HTERT-HM (cell line): ENCODE data around the gene FMN2.

DNA sequence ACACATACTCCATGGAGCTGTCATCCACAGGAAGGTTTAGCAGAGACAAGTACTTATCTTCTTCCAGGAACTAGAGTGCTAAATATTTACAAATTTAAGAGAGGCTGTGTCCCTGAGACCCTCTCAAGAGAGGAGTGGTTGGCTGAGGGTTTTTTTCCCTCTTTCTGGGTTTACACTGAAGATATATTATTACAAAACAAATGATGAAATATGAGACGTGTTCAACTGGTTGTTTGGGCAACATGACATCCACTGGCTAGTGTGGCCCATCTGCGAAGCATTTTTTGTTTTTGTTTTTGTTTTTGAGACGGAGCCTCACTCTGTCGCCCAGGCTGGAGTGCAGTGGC lies 25.9 kb upstream of the NID1 start:
- RRBS, result no CpG with 5 or more reads among the region's 4 CpGs

DNA sequence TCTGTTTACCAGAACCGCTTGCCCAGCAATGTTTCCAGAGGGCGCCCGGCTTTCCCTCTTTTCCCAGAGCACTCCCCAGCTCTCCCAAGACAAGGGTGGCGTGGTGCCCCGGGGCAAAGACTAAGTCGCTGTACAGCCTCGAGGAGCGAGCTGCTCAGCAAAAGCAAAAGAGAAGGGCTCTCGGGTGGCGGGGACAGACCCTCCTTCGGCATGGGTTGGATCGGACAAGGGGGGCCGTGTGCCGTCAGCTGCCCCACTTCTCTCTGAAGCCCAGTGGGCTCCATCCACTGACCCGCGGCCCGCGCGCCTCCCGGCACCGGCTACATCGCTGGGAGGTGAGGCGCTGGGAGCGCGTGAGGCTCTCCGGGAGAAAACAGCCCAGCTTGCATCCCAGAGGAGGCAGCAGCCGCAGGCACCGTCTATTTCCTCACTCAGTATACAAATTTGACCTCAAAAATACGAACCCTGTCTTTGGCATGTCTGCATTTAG lies 934 bp upstream of the GPR137B start:
- RRBS, result 2% methylated on average over 9 of the region's 29 CpGs

GRCh38 chr1:236164131-236164830 lies 21.9 kb downstream of the GPR137B start:
- RRBS, result 94% methylated on average over 1 of the region's 8 CpGs

- RRBS, result no CpG with 5 or more reads among the region's 2 CpGs
These were observed 64.3 kb downstream of the GPR137B start for GRCh38 chr1:236206746-236207021.

GRCh38 chr1:236395771-236396266 lies 1.7 kb downstream of the EDARADD start:
- RRBS, result no CpG with 5 or more reads among the region's 33 CpGs

- RRBS, result no CpG with 5 or more reads among the region's 3 CpGs
These were observed 6.5 kb upstream of the LGALS8 start for GRCh38 chr1:236517309-236517740.

- RRBS, result no CpG with 5 or more reads among the region's 25 CpGs
These were observed 19.7 kb downstream of the LGALS8 start for GRCh38 chr1:236543232-236544170.

GRCh38 chr1:236742865-236743177 lies 52.3 kb upstream of the MTR start:
- RRBS, result no CpG with 5 or more reads among the region's 6 CpGs

DNA sequence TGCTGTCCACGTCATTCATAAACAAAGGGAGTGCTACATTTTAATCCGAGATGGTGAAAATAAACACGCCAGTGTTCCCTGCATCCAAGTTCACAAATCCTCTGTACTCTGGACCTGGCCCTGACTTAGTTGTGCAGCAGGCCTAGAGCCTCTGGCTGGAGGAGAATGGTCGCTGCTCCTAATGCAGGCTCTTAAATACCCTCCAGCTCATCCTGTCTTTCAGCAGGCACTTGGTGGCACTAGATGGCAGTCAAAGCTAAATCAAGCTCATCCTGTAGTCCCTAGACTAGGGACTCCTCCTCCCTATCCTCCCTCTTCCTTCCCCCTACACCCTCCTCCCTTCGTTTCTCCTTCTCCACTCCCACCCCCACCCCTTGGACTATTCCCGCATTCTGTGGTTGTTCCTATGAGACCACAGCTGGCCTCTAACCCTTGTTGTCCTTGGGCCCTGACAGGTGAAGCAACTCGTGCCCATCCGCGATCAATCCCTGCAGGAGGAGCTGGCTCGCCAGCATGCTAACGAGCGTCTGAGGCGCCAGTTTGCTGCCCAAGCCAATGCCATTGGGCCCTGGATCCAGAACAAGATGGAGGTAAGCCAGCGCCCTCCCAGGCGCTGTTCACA lies 41.5 kb upstream of the MTR start:
- RRBS, result no CpG with 5 or more reads among the region's 15 CpGs

DNA sequence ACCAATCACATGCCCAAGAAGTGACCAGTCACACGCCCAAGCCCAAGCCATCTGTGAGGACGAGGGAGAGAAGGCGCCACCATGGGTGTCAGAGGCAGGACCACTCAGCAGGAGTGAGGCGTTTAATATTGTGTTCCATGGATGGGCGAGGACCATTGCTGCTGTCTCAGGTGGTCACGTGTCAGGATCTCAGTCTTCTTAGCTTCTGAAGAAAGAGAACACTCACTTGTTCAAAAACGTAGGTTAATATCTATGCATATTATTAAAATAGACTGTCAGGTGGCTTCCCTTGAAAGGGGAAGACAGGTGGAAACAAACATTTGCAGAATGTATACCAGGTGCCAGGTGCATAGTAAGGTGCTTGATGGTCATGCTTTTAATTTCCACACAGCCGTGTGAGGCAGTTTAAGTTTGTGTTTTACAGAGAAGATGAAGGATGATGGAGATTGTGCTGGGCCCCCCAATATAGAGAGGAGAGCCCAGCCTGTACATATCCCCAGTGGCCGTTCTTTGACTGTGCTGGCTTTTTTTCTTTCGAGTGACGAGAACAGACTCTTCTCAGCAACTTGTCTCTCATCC lies 96.4 kb downstream of the MTR start:
- RRBS, result no CpG with 5 or more reads among the region's 11 CpGs

- RRBS, result no CpG with 5 or more reads among the region's 9 CpGs
These were observed 197.3 kb downstream of the RYR2 start for GRCh38 chr1:237239090-237239898.

DNA sequence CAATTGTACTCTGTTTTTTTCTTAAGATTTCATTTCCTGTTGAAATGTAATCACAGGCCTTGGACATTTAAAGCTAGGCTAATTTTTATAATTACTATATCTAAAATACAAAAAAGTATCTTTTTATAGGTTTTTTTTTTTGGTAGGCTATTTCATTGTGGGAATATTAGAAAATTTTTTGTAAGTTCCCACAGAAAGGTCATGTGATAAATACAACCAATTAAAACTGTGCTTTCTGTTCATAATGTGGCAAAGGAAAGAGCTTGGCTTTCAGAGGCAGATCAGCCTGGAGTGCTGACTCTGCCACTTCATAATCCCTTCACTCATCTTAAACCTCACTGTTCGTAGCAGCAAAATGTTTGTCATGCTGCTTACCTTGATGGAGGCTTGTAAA lies 176.9 kb downstream of the ZP4 start:
- RRBS, result no CpG with 5 or more reads among the region's 1 CpG

DNA sequence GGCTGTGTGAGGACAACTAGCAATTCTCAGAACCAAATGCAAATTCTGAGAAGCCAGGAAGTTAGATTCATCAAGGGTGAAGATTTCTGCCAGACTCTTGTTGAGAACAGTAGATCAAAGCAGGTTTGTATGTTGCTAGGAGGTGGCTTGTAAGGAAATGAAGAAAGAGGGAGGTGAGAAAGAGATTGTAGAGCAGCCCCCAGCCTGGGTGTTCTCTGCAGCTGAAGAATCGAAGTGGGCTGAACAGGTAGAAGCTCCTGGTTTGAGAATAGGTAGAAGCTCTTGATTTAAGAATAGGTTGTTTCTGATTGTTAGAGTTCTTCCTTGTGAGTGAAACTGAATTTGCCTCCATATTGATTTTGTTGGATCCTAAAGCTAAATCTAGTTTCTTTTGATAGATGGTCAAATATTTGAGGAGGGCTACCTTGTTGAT lies 153.9 kb downstream of the ZP4 start:
- RRBS, result no CpG with 5 or more reads among the region's 1 CpG

- RRBS, result no CpG with 5 or more reads among the region's 2 CpGs
These were observed 73.5 kb downstream of the ZP4 start for GRCh38 chr1:237817164-237817711.

GRCh38 chr1:239315468-239316082 lies 70.8 kb upstream of the CHRM3 start:
- RRBS, result no CpG with 5 or more reads among the region's 5 CpGs

DNA sequence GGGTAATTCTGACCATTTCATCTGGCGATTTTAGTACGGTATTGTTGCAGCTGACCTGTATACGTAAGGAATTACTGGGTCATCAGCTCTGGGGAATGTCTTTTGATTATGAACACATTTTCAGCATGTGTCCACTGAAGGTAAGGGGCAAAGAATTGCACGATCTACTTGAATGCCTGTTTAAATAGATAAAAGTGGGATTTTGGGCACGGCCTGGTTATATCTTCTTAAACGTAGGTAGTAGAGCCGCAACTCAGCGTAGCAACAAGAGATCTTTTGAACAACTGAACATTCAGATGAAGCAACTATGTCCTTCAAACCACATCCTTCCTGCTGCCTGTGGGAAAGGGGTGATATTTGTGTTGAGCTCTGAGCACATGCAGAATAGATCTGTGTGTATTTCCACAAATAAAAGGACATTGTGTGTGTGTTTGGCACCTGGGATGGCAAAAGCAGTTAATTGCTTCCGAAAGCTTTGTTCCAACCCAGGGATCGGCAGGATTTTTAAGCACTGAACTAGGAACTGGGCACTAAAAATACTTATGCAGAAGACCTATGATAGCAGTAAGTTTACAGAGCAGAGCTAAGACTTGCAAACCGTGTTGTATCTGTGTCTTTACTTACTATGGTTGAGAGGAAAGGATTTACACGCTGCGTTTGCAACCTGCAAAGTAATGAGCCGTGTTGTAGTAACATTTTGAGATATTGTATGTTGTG lies 333.3 kb downstream of the CHRM3 start:
- RRBS, result no CpG with 5 or more reads among the region's 14 CpGs

- RRBS, result no CpG with 5 or more reads among the region's 7 CpGs
These were observed 138.8 kb upstream of the FMN2 start for GRCh38 chr1:239952740-239953327.

- RRBS, result 20% methylated on average over 17 of the region's 30 CpGs
These were observed 94.4 kb upstream of the FMN2 start for GRCh38 chr1:239997273-239997751.

- RRBS, result 2% methylated on average over 21 of the region's 88 CpGs
These were observed at the start of gene FMN2 for GRCh38 chr1:240091267-240092393. Gene FMN2 (plus strand): TSS chr1:240091883.

DNA sequence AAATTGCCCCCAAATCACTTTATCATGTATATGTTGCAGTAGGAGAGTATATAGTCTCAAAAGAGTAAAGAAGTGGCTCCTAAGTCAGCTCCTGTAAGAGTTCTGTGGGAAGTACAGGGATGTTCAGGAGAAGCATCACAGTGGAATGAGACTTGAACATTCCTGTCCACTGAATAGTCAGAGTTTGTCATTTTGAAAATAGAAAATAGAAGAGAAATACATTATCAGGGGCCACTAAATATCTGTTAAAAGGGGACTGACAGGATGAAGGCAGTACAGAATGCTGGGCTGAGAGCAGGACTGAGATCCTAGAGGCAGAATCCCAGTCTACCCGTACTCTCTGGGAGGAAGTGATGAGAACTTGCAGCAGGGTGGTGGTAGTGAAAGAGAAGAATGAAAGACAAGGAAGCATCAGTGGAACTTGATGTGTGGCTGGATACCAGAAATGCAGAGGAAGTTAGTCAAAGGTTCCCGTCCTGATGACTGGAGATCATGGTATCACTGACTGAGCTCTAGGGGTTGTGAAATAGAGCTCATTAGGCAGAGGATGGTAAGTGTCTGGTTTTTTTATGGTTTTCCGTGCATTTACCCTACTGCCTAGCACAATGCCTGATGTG lies 153.4 kb downstream of the FMN2 start:
- RRBS, result no CpG with 5 or more reads among the region's 3 CpGs